ENCODE measurements around the genes RUNX1 and CBR3.

DNA sequence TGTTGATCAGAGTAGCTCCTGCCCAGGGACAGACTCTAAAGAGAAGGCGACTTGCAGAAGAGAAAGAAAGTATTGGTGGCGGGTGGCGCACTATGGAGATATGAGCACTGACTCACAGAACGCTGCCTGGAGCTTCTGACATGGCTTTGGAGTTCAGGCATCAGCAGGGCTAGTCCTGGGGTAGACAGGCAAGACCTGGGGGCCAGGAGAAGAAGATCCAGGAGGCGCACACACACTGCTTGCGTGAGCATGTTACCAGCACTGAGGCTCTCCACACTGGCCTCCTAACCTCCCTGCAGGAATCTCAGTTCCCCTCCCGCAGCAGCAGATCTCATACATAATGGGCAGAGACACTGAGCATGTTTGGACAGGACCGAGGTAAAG lies 175.3 kb downstream of the CLIC6 start:
- RRBS, 2 experiments, result no CpG with 5 or more reads among the region's 8 CpGs

- RRBS, 2 experiments, result no CpG with 5 or more reads among the region's 9 CpGs
Observed at GRCh38 chr21:34882424-34883428, 166.4 kb downstream of the RUNX1 start.

GRCh38 chr21:34933872-34934587 lies 115.1 kb downstream of the RUNX1 start:
- RRBS, 2 experiments, result no CpG with 5 or more reads among the region's 2 CpGs

GRCh38 chr21:34996263-34996790 lies 52.8 kb downstream of the RUNX1 start:
- RRBS, 2 experiments, result no CpG with 5 or more reads among the region's 7 CpGs

- RRBS, 2 experiments, result no CpG with 5 or more reads among the region's 13 CpGs
Observed at GRCh38 chr21:35046099-35046664, 2.9 kb downstream of the RUNX1 start.

- RRBS, 2 experiments, result no CpG with 5 or more reads among the region's 4 CpGs
Observed at GRCh38 chr21:35046956-35047114, 2.3 kb downstream of the RUNX1 start.

DNA sequence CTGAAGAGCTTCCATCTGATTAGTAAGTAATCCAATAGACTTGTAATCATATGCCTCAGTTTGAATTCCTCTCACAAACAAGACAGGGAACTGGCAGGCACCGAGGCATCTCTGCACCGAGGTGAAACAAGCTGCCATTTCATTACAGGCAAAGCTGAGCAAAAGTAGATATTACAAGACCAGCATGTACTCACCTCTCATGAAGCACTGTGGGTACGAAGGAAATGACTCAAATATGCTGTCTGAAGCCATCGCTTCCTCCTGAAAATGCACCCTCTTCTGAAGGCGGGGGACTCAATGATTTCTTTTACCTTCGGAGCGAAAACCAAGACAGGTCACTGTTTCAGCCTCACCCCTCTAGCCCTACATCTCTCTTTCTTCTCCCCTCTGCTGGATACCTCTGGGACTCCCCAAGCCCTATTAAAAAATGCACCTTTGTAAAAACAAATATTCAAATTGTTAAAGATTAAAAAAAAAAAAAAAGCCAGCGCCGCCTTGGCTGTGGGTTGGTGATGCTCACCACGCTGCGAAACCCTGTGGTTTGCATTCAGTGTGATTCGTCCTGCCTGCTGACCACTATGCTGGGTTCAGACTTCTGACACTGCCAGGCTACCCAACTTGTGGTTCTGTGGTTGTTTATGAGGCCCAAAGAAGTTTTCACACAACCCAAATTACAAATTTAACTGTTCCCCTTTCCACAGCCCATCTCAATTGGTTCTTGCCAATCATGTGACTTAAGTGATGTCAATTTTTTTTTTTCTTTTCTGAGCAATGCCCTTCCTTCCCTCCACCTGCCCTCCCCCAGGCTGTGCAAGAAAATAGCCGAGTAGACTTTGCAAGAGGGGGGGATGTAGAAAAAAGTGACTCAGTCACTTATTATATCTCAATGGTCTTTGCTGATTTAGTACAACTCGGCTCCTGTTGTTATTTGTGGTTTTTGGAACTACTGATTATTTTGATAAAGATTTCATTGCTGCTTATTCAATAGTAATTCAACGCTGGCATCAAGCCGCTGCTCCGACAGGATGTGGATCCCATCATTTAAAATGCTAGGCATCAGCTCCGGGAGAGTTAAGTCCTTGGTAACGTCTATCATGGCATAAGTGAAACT lies at the start of gene RUNX1:
TSS of gene RUNX1 (minus strand) at position 655 of the 1,111 bp plus-strand sequence.
- RRBS, 2 experiments, result no CpG with 5 or more reads among the region's 19 CpGs

GRCh38 chr21:35172204-35172593 lies 123.1 kb upstream of the RUNX1 start:
- RRBS, 2 experiments, result no CpG with 5 or more reads among the region's 2 CpGs

DNA sequence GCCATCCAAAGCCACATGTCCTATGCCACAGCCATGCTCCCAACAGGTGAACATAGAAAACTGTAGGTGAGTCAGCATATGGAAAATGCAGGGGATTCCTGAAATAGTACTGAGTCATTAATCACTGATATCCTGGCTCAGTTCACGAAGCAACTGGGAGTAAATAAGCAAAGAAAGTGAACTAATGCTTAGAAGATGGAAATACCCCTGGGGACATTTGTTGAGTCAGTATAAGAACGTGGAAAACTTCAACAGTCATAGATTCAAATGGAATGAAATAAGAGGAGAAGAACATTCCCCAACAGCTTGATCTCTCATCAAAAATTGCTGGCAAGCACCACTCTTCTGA lies 148.9 kb upstream of the RUNX1 start:
- RRBS, 2 experiments, result no CpG with 5 or more reads among the region's 2 CpGs

GRCh38 chr21:35428541-35428973 lies 379.5 kb upstream of the RUNX1 start:
- RRBS, 2 experiments, result no CpG with 5 or more reads among the region's 10 CpGs

- RRBS, 2 experiments, result no CpG with 5 or more reads among the region's 5 CpGs
Observed at GRCh38 chr21:35477998-35478706, 429.1 kb upstream of the RUNX1 start.

DNA sequence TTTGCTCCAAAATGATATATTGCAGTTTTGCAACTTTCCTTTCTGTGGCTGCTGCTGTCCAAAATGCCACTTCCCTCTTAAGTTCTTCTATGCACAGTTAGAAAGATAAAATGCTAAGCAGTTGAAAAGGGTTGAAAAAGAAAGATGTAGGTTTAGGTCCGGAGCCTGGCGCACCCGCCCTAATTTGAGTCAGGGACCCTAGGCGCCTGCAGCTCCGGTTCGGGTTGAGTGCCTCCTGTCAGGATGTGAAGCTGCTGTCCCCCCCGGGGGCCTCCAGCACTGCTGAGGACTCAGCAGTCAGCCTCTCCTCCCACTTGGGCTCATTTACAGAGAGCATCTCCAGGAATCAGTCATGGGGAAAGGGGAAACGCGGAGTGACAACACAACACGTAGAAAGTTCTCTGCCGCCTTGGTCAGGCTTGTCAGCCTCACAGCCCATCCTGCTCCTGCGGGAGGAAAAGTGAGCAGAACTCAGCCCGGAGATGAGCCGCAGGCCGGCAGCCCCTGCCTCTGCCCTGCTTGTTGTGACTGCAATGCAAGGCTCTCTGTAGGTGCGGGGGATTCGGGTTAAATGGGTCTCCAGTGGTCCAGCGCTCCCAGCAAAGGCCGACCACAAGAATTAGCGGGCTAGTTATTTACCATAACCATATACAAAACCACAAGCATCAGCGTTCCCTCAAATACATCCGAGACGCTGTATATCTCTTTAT lies 479.5 kb upstream of the RUNX1 start:
- RRBS, 2 experiments, result 24 to 47% methylated on average over 6 to 7 of the region's 23 CpGs

DNA sequence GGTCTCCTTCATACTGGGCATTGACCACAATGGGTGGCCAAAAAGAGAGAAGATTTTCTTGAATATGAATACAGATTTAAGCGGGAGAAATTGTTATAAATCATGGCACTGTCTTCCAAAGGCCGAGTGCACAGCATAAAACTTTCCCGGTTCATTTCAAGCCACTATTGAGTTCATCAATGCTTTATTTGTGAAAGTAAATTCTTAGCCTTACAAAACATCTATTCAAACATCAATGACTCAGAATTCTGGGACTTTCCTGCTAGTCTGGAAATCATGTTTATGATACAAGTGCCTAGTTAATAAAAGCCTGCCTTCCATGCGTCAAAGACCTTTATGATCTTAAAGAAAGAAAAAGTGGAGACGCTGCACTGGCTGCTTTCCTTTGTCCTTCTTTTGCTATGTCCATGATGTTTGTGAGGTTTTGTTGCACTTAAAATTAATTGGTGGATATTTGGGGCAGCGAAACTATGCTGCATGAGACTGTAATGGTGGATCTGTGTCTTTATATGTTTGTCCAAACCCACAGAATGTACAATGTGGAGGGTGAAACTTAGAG lies 137.7 kb downstream of the SETD4 start:
- RRBS, 2 experiments, result no CpG with 5 or more reads among the region's 6 CpGs

DNA sequence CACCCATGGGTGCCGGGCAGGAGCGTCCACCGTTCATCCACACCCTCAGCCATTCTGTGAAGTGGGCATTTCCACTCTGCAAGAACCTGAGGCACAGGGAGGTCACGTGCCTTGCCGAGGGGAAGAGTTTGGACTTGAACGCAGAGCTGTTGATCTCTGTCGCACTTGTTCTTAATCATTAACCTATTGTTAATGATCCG lies 75.8 kb downstream of the SETD4 start:
- RRBS, 2 experiments, result 15 to 46% methylated on average over 1 of the region's 8 CpGs

DNA sequence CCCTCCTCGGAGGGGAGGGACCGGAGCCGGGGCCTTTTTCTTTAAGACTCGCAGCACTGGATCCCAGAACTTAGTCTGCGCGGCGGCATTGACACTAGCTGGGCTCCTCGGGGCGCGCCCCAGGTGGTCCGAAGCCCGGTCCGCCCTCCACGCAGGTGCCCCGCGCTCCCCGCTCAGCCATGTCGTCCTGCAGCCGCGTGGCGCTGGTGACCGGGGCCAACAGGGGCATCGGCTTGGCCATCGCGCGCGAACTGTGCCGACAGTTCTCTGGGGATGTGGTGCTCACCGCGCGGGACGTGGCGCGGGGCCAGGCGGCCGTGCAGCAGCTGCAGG lies at the start of gene CBR3:
TSS of gene CBR3 (plus strand) at position 66 of the 333 bp plus-strand sequence.
- RRBS, 2 experiments, result 1 to 4% methylated on average over 19 of the region's 36 CpGs

DNA sequence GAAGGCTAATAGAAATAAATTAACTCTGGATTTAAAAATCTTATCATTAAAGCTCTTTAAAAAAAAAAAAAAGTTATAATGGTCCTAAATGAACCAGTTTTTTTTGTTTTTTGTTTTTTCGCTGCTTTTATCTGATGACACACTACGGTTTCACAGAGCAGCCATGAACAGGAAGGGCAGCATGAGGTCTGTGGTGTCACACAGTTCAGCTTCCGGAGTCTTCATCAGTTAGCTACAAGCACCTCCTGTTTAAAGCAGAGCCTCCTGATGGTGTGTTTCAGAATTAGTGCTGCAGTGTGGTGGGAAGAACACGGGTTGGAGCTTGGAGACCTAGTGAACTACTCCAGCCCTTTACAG lies 17.2 kb downstream of the DOP1B start:
- RRBS, 2 experiments, result no CpG with 5 or more reads among the region's 4 CpGs

GRCh38 chr21:36203533-36204120 lies 47.0 kb downstream of the DOP1B start:
- RRBS, 2 experiments, result no CpG with 5 or more reads among the region's 1 CpG

DNA sequence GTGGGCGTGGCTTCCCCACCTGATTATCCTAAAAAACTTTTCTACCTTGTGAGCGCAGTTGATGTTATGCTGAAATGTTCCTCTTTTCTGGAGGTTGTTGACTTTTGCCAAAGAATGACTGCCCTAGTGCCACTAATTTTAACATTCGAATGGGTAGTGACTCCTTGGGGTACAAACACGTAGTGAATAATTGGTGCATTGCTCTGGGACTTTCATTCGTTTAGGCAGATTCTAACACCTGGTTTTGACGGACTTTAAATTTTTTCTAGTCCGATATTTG lies 935 bp downstream of the MORC3 start:
- RRBS, 2 experiments, result no CpG with 5 or more reads among the region's 7 CpGs

GRCh38 chr21:36420014-36420506 lies 34.9 kb downstream of the CHAF1B start:
- RRBS, 2 experiments, result no CpG with 5 or more reads among the region's 7 CpGs